Fibroblast of villous mesenchyme (primary cell): ENCODE measurements around the gene SMIM12.

- CAGE, long polyA plus RNA: no peak
These were observed 39.1 kb downstream of the TRIM62 start for GRCh38 chr1:33142674-33143265.

DNA sequence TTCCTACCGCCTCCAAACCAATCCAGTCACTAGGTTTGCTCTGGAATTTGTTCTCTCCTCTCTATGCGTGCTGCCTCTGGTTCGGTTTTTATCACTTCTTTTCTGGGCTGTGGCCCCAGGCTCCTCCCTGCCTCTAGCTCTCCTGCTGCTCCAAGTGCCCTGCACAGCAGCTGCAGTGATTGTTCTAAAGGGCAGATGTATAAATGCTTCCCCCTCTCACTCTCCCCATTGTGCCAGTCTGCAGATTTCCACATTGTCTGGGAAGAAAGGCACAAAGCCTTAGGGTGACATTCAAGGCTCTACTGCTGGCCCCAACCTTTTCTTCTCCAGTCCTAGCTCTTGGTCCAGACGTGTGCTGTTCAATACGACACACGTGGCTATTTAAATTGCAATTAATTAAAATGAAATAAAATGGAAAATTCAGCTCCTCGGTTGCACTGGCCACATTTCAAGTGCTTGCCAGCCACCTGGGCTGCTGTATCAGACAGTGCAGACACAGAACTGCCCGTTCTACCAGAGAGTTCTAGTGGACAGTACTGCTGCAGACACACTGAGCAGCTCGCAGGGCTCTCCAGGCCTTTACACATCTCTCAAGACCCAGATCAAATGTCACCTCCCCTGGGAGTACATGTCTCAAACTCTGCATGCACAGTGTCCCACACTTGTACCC is 12.4 kb downstream of the TRIM62 start:
- CAGE, long polyA plus RNA: no peak

GRCh38 chr1:33269171-33269697 is 12.9 kb downstream of the ZNF362 start:
- CAGE, long polyA plus RNA: no peak

DNA sequence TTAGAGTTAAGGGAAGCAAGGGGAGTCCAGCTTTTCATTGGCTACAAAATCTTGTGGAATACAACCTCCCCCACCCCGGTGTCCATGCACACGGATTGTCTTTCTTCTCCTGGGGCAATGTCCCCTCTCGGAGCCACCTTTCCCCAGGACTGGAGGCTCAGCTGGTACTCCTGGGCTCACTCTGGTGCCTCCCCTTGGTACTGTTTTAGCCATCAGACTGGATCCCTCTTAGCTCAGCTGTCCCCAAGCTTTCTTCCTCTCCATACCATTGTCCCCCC is 165 bp downstream of the A3GALT2 start:
- CAGE, long polyA plus RNA: no peak

- CAGE, long polyA plus RNA: no peak
These were observed 9.2 kb upstream of the A3GALT2 start for GRCh38 chr1:33329962-33330546.

GRCh38 chr1:33466201-33466400 is 6.3 kb upstream of the ZSCAN20 start:
- CAGE, long polyA plus RNA: no peak

GRCh38 chr1:33572444-33572664 is 99.9 kb downstream of the ZSCAN20 start:
- CAGE, long polyA plus RNA: no peak

GRCh38 chr1:34621890-34622232 is 133.0 kb upstream of the GJB5 start:
- CAGE, long polyA plus RNA: no peak

GRCh38 chr1:34742680-34743156 is 12.1 kb upstream of the GJB5 start:
- CAGE, long polyA plus RNA: no peak

GRCh38 chr1:34785395-34785655 is 4.3 kb downstream of the GJB3 start:
- CAGE, long polyA plus RNA: no peak

- CAGE, long polyA plus RNA: no peak
These were observed 24.0 kb downstream of the SMIM12 start for GRCh38 chr1:34835374-34836176.

- CAGE, long polyA plus RNA: no peak
These were observed 16.2 kb downstream of the SMIM12 start for GRCh38 chr1:34842866-34844147.

DNA sequence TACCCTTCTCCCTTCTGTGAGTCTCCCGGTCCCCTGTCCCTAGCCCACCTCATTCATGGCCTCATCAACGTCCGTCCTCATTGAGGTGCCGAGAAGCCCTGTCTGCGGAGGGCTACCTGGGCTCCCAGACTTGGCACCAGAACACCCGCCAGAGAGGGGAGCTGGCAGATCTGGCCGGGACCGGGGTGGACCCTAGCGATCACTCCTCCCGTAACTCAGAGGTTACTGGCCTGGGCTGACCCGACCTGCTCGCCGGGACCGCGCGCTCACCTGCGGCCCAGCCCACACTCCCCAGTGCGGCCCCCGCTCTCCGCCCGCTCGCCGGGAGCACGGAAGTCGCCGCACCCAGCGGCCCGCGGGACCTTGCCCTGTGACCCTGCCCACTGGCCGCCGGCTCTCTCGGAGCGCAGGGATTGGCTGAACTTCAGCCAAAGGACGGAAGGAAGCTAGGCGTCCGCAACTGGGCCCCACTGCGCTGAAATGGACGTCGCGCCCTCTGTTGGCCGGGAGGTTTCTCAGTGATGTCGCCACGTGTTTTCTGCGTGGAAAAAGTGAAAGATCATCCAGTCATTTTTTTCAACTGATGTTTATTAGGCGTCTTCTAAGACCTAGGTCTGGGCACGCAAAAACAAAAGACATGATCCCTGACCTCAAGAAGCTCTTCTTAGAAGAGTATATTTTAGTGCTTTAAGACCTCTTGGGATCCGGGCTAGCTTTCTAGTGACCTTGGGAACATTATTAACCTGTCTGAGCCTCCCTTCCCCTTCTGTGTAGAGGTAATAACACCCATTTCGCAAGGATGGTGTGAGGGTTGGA is at the start of gene SMIM12:
Gene SMIM12, minus strand, starts transcription at position 343 of the 816 bp plus-strand sequence.
- CAGE, long polyA plus RNA: start-site peak on the minus strand centred at position 342 of the sequence, 67 bp wide, 1,511 and 1,412 reads in 2 replicates

DNA sequence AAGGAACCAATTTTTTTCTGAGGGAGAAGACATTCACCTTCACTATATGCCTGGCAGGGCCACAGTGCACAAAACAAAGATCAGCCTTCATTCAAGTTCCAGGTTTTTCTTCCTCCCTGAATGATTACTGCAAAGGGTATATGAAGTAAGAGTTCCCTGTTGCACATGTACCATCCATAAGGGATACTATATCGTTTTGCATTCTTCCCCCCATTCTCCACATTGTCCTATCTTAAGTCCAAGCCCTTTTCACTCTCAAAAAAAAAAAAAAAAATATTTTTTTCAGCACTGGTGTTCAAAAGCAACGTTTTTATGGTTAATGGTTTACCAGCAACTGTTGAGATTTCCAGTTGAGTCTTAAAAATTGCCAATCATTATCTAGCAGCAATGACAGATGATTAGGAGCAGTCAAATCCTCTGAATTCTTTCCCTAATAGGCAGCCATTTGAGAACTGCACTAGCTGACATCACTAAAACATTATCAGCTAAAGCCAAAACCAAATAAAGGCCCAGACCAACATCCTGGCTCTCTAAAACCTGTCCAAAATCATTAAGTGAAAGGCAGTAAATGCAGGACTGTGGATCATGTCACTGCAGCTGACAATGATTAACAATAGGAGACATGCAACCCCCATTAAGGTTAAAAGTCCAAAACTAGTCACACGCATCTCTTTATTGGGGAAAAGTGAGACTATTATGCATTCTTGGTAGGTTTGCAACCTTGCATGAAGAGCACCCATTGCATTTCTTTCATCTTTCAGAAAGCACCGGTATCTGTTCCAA is 14.1 kb downstream of the SFPQ start:
- CAGE, long polyA plus RNA: no peak

DNA sequence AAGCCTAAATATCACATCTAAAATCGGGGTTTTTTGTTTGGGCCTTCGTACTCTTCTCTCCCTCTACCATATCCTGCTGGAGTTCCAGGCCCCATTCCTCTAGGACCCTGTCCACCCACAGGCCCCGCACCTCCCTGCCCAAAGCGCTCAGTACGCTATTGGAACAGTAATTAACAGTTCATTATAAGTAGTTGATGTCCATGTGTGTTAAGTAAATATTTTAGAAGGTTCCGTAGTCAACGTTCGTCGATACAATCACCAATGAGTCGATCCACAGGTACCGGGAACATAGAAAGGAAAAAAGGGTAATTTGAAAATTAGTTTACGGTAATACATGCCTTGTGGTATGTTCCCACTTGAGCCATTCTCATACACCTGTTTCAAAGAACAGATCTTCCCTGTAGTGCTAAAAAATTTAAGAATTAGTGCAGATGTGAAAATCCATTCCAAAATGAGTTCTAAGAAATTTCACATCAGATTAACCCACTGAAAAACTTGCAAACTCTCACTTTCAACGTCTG is 8.4 kb downstream of the SFPQ start:
- CAGE, long polyA plus RNA: no peak

DNA sequence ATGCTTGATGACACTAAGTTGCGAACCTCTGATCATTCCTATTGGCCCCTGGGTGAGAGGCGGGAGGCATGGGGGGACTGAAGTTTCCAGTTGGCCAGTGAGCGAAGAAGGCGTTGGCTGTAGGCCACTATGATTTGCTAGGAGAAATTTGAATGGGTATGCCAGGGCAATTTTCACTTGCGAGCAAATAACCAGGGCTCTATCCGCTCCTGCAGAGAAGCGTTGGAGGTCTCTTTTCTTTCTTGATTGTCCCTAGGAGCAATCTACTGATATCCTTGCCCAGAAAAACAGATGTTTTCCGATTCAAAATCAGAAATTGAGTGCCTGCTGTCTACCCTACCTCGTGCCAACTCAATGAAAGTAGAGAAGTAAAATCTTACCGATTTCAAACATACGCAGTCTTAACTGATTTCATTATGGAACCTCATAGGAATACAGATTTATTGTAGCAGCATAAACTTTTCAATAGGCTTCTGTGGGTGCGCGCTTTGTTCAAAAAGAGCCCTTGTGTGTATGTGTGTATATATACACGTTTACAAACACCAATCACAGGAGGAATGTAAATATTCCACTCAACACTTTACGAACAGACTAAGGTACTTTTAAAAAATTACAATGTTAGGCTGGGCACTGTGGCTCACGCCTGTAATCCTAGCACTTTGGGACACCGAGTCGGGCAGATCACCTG is 438 bp upstream of the SFPQ start:
- CAGE, long polyA plus RNA: no peak

DNA sequence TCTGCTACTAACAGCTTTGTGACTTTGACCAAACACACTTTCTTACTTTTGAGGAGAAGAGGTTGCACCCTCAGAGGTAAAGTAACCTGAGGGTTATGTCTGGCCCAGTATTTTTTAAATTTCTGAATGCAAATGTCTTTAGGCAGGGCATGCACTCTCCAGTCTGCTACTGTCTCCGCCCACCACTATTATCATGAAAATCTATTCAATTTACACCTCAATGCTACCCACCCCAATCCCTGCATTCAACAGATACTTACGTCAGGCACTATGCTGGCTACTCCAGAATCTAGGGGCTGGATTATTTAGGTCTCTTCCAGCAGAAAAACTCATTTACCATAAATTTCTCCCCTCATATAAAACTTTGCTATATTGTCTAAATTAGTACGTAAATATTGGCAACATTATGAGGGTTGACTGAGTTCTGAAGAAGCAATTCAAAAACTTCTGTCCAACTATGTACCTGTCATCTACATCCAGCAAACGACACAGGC is 2.3 kb downstream of the KIAA0319L start:
- CAGE, long polyA plus RNA: no peak

DNA sequence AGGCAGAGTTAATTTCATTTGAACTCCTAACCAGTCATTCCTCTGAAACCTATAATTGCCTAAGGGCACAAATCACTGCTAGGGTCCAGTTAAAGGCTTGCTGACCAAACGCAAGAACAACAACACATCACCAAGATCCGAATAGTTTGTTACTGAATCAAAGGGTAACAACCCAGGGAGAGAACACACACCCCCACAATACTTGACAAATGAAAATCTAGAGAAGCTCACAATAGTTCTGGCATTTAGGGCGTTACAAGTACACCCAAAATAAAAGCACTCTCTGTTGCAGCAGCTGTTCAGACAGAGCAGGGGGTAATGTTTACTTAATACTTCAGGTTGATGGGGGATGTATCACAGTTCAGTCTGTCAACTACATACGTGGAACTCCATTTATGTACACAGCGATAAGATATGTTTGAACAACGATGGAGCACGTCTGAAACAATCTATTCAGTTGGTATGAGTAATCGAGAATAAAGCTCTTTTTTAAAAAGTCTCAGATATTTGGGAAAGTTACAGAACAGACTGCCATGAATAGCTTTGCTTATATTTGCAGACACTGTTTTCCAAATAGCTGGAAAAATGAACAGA is 1.2 kb downstream of the KIAA0319L start:
- CAGE, long polyA plus RNA: no peak

- CAGE, long polyA plus RNA: no peak
These were observed 9.9 kb upstream of the CLSPN start for GRCh38 chr1:35779746-35780017.

DNA sequence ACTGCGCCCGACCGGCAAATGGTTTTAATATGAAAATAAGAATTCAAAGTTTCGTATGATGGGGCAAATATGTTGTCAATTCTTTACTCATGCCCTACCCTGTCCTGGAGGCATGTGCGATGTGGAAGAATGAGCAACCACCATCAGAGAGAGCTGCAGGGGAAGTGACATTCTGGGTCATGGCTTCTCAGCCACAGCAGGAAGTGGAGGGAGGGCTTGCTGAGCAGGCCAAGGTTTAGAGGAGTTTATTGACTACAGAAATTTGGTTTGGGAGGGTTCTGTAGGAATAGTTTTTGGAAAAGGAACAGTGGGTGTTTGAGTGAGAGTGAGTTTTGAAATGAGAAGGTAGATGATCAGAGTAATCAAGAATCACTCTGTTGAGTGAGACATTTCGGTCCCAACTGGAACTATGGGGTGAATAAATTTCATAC is 3.3 kb upstream of the AGO4 start:
- CAGE, long polyA plus RNA: no peak